ENCODE measurements around a stretch of chr6.

GRCh38 chr6:167872058-167872411 is 45.3 kb downstream of the AFDN start:
- PRO-cap, result no peak

- PRO-cap, result no peak
These were observed 32.2 kb downstream of the KIF25 start for GRCh38 chr6:168029693-168030133.

- PRO-cap, result no peak
These were observed 38.7 kb downstream of the DACT2 start for GRCh38 chr6:168280690-168281398.

DNA sequence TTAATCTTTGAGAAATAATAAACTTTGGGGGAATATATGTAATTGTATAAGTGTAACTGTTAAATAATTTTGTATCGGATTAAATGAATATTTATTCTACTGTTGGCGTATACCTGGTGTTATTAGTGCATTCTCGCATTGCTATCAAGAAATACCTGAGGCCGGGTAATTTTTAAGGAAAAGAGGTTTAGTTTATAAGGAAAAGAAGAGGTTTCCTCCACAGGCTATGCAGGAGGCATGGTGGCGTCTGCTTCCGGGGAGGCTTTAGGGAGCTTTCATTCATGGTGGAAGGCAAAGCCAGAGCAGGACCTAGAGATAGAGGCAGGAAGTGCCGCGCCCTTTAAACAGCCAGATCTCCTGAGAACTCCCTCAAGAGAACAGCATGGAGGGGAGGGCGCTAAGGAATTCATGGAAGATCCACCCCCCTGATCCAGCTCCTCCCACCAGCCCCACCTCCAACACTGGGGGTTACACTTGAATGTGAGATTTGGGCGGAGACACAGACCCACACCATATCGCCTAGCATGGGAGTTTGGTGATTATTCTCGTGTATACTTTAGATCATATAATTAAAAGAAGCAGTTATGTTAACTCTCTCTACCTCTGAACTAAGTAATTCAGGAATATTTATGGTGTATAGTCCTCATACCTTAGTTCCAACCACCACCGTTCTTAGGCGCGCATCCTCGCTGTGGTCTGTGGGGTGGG is 13.9 kb upstream of the DACT2 start:
- PRO-cap, result no peak

- PRO-cap, result no peak
These were observed 71.8 kb downstream of the SMOC2 start for GRCh38 chr6:168512834-168513163.

GRCh38 chr6:168530736-168531030 is 89.7 kb downstream of the SMOC2 start:
- PRO-cap, result no peak

- PRO-cap, result no peak
These were observed 160.1 kb downstream of the SMOC2 start for GRCh38 chr6:168600900-168601594.

DNA sequence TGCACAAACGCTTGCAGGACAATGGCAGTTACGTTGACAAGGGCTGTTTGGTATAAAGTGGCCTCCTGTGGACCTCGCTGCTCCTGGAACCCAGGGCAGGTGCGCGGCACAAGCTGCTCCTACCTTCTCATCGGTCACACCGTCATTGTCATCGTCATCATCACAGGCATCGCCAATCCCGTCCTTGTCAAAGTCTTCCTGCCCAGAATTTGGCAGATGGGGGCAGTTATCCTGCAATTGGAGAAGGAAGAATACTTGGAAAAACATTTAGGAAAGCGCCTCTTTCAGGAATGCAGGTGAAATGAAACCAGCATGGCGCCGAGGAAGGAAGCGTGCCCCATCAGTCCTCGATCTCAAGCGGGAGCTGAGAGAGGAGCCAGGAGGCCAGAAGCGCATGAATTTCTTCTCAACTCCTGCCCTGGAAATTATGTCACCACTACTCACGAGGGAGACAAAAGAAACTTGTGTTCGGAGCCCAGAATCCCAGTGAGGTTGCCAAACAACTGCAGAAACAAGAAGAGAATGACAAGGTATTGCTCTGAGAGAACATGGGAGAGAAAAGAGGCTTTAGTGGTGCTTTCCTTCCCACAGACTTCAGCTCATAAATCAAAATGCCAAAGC is 24.1 kb downstream of the THBS2 start:
- PRO-cap, result no peak

DNA sequence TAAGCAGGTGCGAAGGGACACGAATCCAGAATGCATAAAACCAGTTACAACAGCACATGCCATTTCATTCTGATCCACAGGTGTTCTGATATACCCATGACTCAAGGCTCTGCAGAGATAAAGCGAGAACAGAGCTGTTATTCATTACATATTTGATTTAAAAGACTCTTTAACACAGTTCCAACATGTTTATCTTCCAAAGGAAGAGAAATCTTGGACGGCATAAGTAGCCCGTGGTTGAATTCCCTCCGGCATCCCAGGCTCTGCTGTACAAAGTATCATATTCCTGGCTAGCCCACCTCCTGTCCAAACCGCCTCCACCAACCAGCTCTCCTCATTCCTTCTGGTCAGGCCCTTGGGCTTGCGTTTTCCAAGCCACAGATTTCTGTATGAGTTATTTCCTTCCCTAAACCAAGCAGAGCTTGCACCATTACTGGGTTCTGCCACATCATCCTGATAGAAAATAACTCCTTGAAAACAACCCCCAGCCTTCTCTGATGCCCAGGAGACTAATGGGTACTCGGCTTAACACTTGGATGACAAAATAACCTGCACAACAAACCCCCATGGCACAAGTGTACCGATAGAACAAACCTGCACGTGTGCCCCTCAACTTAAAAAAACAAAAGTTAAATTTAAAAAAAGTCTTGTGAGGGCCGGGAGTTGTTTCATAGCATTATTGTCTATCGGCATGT is 36.4 kb upstream of the THBS2 start:
- PRO-cap, result no peak

GRCh38 chr6:169312308-169312577 is 58.6 kb upstream of the THBS2 start:
- PRO-cap, result unidirectional peak, minus-strand start at chr6:169312452

DNA sequence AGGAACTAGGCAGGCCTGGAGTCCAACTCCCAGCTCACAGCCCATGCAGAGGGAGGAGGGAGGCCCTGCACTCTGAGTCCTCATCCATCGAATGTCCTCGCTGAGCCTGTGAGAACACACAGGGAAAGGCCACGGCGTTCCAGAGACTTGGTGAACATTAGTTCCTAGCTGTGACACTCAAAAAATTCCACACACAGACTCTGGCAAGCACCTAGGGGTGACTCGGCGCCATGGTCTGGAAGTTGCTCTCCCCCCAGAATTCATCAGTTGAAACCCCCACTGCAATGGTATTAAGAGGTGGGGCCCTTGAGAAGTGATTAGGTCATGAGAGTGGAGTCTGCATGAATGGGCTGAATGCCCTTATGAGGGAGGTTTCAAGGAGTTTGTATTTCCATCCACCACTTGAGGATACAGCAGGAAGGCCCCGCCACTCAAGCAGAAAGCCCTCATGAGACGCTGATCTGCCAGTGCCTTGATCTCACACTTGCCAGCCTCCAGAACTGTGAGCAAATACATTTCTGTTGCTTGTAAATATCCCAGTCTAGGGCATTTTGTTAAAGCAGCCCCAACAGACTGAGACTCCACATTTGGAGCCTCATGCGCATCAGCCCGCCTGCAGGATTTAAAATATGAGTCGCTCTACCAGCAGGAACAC is 73.9 kb downstream of the WDR27 start:
- PRO-cap, result no peak

- PRO-cap, result bidirectional peak, plus-strand start at chr6:169654853, minus-strand start at chr6:169654724
These were observed 47.0 kb downstream of the WDR27 start for GRCh38 chr6:169654457-169655562.

DNA sequence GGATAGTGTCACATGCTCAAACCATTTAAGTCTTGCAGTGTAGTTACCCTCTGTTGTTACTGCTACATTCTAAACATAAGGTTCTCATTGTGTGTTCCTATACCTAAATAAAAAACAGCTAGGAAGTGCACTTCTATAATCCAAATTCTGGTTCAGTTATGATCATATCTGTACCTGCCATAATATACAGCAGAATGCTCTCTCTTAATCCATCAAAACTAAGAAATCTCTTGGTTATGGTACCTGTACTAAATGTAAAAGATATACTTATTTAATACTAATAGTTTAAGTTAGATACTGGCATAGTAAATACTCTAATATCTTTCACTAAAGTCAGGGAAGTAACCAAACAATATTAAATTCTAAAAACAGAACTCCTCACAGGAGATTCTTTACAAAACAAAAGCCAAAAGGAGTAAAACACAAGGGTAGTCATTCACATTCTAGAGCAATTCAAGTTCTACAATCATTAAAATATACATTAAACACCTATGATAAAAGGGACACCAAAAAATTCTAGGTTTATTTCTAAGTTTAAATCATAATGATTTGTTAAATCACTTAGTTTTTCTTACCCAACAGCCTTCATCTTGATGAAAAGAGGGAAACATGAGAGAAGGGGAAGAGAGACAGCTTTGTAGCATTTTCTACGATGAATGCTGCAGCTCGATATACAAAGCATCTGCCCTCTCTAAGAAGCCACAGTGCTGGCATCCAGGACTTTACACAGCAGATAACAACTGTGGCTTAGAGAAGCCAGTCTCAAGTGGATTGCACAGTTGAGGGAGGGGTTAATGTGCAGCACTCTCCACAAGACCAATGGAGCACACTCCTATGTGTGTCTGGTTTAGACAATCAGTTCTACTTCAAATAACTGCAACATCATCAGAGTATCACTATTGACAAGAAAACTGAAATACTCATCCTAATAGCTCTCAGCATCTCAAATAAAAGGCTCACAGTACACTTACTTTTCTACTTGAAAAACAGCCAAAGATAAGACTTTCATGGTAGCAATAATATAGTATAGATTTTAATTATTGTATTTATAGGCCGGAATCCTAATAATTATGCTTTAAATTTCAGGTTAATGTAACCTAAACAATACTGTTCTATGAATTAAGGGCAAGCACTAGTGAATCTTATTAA is 5.7 kb downstream of the C6orf120 start:
- PRO-cap, result no peak

DNA sequence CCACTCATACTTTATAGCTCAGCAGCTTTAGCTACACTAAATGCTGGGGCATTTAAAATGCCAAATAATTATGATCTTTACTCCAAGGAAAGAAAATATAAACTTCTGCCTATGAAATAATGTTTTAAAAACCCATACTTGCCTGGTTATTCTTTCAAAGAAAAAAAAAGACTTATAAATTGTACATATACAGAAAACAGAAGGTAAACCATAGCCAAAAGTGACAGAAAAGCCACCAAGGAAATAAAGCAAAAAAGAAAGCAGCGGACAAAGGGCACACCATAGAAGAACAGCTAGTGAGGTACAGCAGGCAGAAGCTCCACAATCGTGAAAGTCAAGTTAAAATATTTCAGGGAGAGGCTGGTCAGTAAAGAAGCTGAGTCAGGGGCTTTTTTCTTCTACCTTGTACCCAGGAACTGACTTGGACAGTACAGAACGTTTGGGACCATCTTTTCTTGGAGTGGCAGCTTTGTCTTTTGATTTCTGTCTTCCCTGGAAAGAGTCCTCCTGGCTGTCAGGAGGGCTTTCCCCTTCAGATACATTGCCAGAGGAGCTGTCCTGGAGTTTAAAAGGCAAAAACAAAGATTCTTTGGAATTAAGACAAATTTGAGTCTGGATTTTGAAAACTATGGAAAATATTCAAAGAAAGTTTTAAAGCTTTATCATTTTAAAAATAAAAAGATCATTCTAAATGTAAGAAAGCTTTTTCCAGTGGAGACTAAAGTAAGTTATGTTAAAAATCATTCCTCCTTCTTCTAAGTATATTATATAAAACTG is 8.1 kb downstream of the C6orf120 start:
- PRO-cap, result no peak

GRCh38 chr6:169720761-169721259 is 3.5 kb downstream of the PHF10 start:
- PRO-cap, result no peak

GRCh38 chr6:169752300-169752798 is 927 bp downstream of the ERMARD start:
- PRO-cap, result no peak

DNA sequence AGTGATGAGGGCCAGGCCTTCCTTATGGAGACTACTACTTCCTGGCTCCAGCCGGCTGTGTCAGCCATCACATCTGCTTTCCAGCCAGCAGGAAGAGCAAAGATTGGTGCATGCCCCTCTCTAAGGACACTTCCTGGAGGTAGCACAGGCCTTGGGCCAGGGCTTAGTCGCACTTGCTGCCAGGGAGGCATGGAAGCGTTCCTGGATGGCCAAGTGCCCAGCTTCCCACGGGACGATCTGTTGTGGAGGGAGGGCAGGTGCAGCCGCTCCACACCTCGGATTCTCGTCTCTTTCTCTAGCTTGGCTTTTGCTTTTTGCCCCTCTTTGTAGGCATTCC is 11.9 kb downstream of the ERMARD start:
- PRO-cap, result no peak

- PRO-cap, result unidirectional peak, plus-strand start at chr6:169790083
These were observed 38.4 kb downstream of the ERMARD start for GRCh38 chr6:169789891-169790186.

- PRO-cap, result no peak
These were observed 153.9 kb downstream of the ERMARD start for GRCh38 chr6:169905413-169905641.

GRCh38 chr6:169934335-169934898 is 183.0 kb downstream of the ERMARD start:
- PRO-cap, result no peak